ENCODE measurements around the gene PTX3.

DNA sequence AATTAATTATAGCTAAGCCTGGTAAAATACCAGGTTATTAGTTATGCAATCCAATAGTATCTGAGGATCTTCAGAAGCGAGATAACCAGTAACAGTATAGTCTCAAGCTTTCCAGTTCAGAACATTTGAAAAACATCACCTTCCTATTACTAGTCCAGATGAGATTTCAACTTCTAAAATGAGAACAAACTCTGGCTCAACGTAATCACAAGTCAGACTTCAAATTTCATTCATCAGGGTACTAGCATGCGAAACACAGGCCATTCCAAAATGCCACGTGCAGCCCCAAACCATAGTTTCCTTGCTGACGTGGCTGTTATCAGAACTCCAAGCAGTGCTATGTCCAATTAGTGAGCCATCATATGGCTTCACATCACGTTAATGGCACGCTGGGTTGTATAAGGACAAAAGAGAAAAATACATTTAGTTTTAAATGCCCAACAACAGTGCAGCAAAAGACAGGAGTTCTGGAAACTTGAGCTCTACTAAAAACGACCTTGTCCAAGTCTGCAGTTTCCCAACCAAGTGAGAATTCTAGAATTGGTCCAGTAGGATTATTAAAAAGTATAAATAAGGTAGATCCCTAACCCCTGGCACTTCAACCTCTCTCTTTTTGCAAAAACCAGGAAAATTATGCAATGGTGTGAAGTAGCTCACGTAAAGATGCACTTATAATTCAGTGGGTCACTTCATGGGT, 915 bp downstream of the SSR3 start:
- RRBS: no CpG with 5 or more reads among the region's 9 CpGs

DNA sequence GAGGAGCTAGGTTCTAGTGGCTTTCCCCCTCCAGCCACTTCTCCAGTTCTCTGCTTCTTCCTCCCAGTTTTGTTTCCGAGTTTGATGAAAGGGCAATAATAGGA, 1.3 kb downstream of the TIPARP start:
- RRBS: no CpG with 5 or more reads among the region's 1 CpG

- RRBS: no CpG with 5 or more reads among the region's 7 CpGs
Measured at GRCh38 chr3:156677588-156678609, 3.5 kb downstream of the TIPARP start.

- RRBS: 2% methylated on average over 29 of the region's 59 CpGs
Measured at GRCh38 chr3:156816049-156816630, 10.0 kb upstream of the LEKR1 start.

DNA sequence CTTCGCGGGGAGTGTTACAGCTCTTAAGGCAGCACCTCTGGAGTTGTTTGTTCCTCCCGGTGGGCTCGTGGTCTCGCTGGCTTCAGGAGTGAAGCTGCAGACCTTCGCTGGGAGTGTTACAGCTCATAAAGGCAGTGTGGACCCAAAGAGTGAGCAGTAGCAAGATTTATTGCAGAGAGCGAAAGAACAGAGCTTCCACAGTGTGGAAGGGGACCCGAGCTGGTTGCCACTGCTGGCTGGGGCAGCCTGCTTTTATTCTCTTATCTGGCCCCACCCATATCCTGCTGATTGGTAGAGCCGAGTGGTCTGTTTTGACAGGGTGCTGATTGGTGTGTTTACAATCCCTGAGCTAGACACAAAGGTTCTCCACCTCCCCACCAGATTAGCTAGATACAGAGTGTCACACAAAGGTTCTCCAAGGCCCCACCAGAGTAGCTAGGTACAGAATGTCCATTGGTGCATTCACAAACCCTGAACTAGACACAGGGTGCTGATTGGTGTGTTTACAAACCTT, 4.3 kb upstream of the LEKR1 start:
- RRBS: no CpG with 5 or more reads among the region's 9 CpGs

GRCh38 chr3:157086345-157086976, 73.5 kb downstream of the CCNL1 start:
- RRBS: no CpG with 5 or more reads among the region's 7 CpGs

DNA sequence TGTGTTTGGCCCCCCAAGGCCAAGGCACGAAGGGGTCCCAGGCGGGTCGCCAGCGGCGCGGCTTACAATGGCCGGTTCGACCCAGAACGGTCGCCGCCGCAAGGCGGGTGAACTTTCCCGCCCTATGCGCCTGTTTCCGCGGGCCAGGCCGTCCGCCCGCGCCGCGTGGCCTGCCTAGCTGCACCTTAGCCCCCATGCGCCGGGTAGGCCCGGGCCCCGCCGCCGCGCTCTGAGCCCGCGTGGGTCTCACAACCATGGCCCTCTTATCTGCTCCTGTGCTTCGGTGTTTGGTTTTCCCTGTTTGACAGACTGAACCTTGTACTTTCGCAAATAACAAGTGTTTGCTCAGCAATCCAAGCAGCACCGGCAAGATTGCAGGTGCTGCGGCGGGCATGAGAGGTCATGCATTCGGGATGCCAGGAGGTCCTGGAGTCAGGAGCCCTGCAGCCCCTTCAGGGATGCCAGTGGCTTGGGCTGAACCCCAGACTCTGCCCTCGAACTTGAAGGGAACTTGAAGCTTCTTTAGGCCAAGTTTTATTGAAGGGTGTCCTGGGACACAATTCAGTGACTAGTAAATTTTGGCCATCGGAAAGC, 39.5 kb downstream of the CCNL1 start:
- RRBS: no CpG with 5 or more reads among the region's 40 CpGs

DNA sequence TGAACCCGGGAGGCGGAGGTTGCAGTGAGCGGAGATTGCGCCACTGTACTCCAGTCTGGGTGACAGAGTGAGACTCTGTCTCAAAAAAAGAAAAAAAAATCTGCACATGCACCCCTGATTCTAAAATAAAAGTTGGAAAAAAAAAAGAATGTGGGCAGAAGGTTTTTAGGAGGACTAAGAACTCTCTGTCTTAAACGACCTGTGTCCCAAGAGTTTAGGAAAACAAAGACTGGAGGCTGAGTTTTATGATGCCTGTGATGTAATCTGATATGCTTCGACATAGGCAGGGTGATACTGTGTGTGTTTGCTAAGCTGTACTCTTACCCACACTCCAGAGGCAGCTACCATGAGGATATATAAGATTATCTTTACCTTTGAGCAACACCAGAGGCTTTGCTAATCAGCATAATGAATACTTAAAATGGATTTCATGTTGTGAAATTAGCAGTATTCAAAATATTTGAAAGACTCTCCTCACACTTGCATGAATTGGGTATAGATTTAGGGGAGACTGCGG, 34.2 kb downstream of the CCNL1 start:
- RRBS: no CpG with 5 or more reads among the region's 7 CpGs

DNA sequence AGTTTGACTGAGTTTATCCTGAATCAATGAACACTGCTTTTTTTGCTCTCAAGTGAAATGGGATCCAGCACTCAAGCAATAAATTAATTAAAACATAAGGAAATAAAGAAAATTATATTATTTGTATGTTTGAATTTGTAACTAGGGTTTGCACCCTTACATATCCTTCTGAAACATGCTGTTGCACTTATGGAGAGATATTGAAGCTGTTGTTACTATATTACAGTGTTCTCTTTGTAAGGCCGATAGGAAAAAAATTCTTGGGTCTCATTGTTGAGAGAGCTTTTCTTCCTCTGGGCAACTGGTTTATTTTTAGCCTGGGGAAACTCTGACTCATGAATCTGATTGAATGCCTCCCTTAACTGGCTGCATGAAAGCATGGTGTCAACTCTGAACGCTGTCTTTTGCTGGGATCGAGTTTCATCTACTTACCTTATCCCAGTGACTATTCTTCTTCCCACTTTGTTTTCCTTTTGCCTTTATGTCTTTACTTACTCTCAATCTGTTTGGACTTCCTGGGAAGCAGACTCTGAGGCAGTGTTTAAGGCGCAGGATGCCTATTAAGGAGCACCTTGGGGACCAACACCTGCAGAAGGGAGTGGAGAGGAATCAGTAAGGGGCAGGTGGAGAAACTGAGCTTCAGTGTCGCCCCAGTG, 88.6 kb upstream of the CCNL1 start:
- RRBS: no CpG with 5 or more reads among the region's 5 CpGs

GRCh38 chr3:157436469-157437110, at the start of gene PTX3:
Gene PTX3, plus strand, starts transcription at chr3:157436850.
- RRBS: no CpG with 5 or more reads among the region's 13 CpGs

GRCh38 chr3:157479646-157479845, 23.7 kb downstream of the VEPH1 start:
- RRBS: no CpG with 5 or more reads among the region's 1 CpG

GRCh38 chr3:157533431-157534142, 30.4 kb upstream of the VEPH1 start:
- RRBS: no CpG with 5 or more reads among the region's 7 CpGs

- RRBS: no CpG with 5 or more reads among the region's 8 CpGs
Measured at GRCh38 chr3:158336930-158337335, 227.0 kb downstream of the RSRC1 start.

- RRBS: no CpG with 5 or more reads among the region's 2 CpGs
Measured at GRCh38 chr3:158768680-158768889, 33.3 kb upstream of the MFSD1 start.

GRCh38 chr3:159451052-159451471, 178.0 kb downstream of the IQCJ-SCHIP1 start:
- RRBS: no CpG with 5 or more reads among the region's 5 CpGs

DNA sequence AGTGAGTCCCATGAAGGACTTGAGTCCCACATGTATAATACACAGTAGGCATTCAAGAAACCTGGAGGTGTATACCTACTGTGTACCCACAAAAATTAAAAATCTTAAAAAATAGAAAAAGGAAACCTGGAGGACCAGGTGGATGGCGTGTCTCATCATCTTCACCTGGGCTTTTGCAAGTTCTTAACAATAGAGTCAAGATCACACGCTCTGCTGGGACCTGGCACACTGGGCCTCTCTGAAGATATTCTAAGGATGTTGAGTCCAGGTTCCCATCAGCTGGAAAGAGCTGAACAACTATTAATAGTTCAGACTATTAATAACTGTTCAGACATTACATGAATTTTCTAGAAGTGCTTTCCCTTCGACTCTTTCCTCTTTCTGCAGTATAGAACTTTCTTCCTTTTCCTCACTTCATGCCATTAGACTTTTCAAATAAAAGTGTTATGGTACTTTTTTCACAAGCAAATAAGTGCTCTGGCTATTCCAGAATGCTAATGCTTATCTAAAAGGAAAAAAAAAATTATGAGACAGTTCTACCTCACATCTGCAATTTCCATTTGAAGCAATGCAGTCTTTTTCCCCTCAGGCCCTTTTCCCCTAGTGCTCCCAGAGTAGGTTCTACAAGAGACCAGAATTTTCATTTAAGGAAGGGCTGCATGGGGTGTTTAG, 395.5 kb downstream of the IQCJ-SCHIP1 start:
- RRBS: no CpG with 5 or more reads among the region's 3 CpGs

DNA sequence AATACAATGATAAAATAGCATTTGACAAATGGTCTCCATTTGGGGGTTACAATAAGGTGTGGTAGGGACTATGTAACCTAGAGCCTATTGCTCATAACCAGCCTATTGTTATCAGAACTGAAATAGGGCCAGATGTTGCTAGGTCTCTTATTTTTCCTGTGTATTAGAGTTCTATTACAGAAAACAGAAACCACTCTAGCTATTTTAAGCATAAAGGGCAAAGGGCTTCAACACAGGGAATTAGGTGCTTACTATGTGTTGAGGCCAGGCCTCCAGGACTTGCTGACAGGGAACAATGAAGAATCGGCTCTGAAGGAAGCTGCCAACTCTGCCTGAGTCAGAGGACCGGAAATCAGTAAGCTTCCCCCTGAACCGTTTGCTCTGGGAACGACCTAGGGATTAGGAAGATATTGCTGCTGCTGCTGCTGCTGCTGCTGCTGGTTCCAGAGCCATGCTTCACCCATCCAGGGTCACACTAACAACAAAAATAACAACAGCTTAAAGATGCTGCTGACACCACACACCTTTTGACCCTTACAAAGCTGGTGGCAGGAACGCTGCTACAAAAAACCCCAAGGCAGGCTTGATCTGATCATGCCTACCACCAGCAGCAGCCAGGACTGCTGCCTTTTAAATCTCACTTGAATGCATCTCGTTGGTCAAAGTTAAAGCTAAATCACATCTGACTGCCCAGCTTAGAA, 438.6 kb downstream of the IQCJ-SCHIP1 start:
- RRBS: no CpG with 5 or more reads among the region's 6 CpGs

DNA sequence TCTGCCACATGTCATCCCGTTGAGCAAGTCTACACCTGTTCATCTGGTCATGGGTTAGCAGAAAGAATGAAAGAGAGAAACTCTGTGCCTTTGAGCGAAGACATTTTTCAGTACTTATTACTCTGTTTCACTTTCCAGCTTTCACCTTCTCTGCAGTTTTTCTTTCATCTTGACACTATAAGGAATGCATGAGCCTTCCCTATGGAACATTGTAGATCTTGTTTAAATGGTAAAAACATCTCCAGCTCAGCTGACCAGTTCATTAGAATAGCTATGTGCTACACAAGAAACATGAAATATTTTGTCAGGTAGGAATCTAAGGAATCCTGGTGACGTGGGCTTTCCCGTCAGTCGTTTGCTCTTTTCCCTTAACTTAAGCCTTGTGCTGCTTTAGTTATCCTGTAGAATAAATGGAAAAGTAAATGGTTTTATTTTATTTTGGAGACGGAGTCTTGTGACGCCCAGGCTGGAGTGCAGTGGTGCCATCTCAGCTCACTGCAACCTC, 440.9 kb upstream of the C3orf80 start:
- RRBS: no CpG with 5 or more reads among the region's 7 CpGs

GRCh38 chr3:159806385-159806778, 418.8 kb upstream of the C3orf80 start:
- RRBS: no CpG with 5 or more reads among the region's 5 CpGs

DNA sequence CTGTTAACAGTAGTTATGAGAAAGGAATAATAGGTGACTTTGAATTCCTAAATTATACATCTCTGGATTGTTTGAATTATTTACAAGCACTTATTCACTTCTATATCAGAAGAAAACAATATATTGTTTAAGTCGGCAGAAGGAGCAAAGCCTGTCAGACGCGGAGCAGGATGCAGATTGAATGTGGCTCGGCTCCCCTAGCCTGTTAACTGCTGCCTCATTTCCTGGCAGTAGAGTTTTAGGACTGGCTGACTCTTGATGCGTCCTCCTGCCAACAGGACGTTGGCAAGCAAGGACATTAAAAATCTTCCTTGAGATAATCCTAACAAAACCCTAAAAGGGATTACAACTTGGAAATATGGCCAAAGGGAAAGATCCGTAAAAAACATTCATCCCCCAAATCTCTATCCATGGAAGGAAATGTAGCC, 44.8 kb upstream of the C3orf80 start:
- RRBS: no CpG with 5 or more reads among the region's 7 CpGs

Data from HCT116 (cell line).